ENCODE measurements around the gene DDX27.

GRCh38 chr20:48668915-48669230, 158.9 kb downstream of the PREX1 start:
- RRBS: no CpG with 5 or more reads among the region's 6 CpGs

DNA sequence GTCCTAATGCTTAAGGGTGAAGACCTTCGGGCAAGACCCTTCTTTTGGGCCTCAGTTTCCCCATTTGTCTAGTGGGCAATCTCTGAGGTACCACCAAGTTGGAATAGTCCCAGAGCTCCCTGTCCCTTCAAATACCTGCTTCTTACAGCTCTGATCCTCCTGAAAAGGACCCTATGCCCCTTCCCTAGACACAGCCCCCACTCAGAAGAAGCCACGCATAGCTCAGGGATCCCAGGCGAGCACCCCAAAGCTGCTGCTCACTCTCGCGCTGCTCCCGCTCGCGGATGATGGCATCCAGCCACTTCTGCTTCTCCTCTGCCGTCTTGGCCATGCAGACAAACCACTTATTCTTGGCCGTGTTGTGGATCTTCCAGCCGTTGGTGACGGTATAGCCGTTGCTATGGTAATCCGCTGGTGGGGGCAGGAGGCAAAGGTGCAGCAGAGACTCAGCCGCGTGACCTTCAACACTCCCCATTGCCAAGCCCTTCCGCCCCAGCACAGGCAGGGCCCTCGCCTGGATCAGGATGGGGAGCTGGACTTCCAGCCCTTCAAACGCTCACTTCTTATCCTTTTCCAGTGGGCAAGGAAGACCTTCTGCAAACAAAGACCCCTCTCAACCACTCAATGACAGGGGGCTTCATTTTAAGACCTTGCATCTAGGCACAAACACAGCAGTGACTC, 137.0 kb downstream of the PREX1 start:
- RRBS: no CpG with 5 or more reads among the region's 19 CpGs

DNA sequence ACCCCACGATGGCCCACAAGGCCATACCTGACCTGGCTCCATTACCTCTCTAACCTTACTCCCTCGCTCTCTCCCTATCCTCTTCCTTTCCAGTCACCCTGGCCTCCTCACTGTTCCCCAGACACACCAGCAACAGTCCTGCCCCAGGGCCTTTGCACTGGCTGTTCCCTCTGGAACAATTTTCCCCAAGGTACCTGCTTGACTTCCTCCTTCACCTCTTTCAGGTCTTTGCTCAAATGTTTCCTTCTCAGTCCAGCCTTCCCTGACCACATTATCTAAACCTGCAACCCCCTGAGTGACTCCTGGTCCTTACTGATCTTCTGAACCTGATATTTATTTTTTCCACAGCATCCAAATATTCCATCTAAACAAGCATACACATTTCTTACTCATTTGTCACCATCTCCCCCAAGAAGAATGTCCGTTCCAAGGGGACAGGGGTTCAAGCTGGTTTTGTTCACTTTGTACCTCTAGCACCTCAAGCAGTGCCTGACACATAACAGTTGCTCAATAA, 107.8 kb downstream of the PREX1 start:
- RRBS: no CpG with 5 or more reads among the region's 3 CpGs

DNA sequence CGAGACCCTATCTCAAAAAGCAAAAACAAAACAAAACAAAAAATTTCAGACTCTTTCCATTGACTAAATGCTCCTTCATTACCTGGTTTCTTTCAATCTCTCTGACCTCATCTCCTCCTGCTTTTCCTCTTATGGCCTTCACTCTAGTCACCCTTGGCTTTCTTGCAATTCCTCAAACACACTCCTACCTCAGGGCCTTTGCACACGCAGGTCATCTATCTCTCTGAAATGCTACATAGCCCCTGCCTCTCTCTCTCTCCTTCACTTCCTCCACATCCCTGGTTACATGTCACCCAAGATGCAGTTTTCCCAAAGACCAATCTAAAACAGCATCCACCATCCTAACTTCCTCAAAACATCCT, 96.8 kb downstream of the PREX1 start:
- RRBS: no CpG with 5 or more reads among the region's 2 CpGs

- RRBS: no CpG with 5 or more reads among the region's 11 CpGs
Measured at GRCh38 chr20:48738423-48739346, 89.1 kb downstream of the PREX1 start.

- RRBS: no CpG with 5 or more reads among the region's 4 CpGs
Measured at GRCh38 chr20:48819078-48819697, 8.6 kb downstream of the PREX1 start.

- RRBS: 35% methylated on average over 3 of the region's 12 CpGs
Measured at GRCh38 chr20:48822734-48823466, 4.9 kb downstream of the PREX1 start.

DNA sequence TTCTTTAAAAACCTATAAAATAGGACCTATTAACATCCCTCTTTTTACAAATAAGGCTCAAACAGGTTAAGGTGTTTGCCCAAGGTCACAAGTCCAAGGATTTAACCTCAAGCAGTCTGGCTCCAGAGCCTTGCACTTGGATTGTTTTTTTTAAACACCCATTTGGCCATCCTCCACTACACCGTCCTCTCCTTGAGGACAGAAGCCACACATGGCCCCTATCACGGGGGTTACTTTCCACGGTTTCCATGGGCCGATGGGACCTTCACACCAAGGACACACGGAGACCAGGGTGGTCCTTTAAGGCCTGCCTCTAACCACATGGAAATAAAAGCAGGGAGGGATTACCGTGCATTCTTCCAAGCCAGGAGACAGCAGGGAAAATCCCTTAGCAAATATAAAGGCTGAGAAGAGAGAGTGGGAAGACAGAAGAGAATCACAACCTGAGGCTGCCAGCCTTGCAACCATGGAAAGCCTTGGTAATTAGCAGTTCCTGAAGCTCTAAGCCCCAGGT, 3.1 kb downstream of the PREX1 start:
- RRBS: no CpG with 5 or more reads among the region's 6 CpGs

GRCh38 chr20:48857942-48858758, 30.4 kb upstream of the PREX1 start:
- RRBS: no CpG with 5 or more reads among the region's 11 CpGs

GRCh38 chr20:48897356-48897688, 24.2 kb upstream of the ARFGEF2 start:
- RRBS: no CpG with 5 or more reads among the region's 1 CpG

DNA sequence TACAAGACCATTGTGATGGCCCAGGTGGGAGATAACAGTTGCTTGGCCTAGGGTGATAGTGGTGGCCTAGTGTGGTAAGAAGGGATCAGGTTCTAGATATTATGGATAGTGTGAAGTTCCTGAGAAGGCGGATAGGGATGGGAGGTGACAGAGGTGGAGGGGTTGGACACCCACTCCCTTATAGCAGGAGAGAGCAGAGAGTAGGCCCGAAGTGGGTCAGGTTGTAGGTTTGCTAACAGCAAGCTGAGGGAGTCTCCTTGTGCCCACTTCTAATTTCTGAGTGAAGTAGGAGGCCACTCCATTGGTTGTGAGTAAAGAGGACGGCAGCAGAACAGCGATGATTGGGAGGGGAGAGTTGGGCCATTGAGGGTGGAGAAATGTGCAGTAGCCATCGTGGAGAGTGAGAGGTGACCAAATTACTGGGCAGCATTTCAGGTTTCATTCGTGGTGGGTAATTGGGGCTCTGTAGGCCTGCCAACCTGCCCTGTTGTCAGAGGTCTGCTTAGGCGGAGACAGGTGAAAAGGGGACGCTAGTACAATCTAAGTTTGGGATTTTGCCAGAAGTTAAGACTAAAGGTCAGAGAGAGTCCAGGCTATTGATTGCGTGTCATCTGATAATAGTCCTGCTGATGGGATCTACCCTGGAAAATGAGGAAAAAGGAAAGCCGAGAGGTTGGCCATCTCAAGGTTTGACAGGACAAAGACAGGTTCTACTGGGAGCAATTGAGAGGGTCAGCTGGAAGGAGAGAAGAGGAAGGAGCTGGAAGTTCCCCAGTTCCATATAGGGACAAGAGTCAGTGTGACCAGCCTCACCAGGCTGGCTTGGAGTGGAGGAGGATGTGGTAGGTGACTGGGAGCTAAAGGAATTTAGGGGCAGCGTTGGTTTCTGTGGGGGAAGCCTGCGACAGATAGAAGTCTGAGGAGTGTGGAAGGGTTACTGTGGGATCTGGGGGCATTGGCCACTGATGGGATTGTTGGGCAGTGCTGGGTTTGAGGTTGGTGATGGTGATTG, 10.8 kb downstream of the ARFGEF2 start:
- RRBS: no CpG with 5 or more reads among the region's 12 CpGs

- RRBS: no CpG with 5 or more reads among the region's 7 CpGs
Measured at GRCh38 chr20:48952587-48953290, 31.2 kb downstream of the ARFGEF2 start.

GRCh38 chr20:49124282-49124733, 63.8 kb downstream of the STAU1 start:
- RRBS: no CpG with 5 or more reads among the region's 8 CpGs

- RRBS: under 1% methylated on average over 12 of the region's 59 CpGs
Measured at GRCh38 chr20:49218872-49220256, at the start of gene DDX27. DDX27 (plus strand) TSS chr20:49219416.

GRCh38 chr20:49288008-49288619, 10.3 kb upstream of the ZNFX1 start:
- RRBS: no CpG with 5 or more reads among the region's 2 CpGs

GRCh38 chr20:49289939-49290383, 12.1 kb upstream of the ZNFX1 start:
- RRBS: no CpG with 5 or more reads among the region's 7 CpGs

DNA sequence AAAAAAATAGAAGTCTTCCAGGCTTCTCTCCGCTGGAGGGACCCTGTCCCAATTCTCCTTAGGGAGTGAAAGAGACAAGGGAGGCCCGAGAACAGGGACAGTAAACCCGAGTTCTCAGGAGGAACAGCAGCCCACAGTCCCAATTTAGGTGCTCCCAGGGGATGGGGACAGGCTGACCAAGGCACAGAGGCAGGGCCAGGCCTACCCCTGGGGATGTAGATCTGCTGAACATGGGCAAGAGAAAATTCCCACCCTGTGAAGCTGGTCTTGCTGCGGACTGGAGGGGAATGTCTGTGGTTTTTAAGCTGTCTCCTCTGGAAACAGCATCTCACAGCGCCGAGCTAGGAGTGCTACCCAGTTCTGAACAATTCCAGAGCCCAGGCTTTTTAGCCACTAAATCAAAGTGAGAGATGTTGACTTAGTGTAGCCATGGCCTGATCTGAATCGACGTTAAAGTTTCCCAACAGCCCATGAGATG, 63.8 kb downstream of the KCNB1 start:
- RRBS: no CpG with 5 or more reads among the region's 8 CpGs

DNA sequence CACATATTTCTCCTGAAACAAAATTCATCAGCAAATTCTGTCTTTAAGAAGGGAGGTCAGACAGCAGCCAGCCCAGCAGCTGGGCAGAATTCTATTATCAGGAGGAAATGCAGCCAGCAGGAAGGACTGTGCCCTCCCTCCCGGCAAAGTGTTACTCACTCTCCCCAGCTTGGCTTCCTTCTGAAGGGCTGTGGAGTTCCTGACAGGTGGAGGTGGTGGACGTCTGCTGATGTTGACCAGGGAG, 37.3 kb downstream of the KCNB1 start:
- RRBS: 11% methylated on average over 1 of the region's 2 CpGs

DNA sequence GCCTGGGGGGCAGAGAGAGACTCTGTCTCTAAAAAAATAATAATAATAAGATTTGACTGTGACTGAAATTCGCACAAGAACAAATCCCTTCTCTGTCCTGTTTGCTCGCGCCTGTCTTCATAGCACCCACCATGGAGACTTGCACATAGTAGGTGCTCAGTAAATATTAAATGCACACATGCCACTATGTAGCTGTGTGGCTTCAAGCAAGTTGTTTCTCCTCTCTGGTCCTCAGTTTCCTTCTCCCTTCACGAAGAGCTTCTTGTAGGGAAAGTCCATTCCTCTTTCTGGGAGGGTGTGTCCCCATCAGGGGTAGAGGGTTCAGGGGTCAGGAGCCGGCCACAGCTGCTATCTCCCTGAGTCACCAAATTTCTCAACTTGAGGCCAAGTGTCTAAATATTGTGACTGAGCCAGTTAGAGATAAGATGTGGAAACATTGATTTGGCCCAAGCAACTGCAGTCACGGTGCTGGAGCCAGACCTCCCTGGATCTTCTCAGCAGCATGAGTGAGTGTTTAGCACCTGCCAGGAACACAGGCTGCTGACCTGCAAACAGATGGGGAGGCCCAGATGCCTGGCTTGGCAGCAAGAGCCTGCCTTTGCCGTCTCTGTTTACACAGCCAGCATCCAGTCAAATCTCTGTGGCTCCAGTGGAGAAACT, 15.5 kb upstream of the PTGIS start:
- RRBS: no CpG with 5 or more reads among the region's 7 CpGs